ENCODE measurements around a stretch of chr11.

DNA sequence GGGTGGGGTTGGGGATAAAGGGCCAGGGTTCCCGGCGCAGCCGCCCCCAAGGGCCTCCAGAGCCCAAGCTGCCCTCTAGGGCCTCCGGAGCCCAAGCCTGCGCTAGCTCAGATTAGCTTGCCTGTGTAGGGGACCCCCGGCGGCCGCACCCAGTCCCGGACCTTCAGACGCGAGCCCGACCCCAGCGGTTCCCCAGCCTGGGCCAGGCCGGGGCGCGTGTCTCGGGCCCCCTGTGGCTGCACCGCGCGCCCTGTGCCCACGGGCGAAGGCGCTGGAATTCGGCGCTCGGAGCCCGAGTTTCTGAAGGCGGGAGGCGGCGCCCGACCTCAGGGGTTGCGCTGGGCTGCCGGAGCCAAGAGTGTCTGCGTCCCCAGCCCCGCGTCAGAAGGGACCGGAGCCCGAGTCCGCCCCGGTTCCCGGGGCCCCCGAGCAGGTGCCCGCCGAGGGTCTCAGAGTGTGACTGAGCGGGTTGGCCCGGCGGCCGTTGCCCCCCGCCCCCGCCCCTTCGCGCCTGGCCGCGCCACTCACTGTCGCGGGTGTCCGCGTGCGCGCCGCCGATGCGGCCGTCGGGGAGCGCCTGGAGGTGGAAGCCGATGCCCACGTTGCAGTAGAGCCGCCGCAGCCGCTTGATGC, 808 bp downstream of the FGF4 start:
- PRO-cap, 2 experiments: no peak in any of the 2 experiments

DNA sequence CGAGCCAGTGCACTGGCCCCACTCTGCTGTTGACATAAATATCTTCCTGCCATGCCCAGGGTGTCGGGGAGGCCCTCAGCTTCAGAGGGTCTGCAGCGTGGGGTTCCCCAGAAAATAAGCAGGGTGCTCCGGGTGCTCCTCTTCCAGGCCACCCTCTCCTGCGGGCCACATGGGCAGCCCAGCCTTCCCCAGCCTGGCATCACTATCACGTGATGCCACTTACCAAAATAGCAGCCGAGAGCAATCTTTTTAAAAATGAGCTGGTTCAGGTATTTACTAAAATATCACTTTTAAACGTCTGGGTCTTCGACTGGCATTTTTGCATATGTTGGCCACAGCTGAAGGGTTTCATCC, 94.7 kb upstream of the ANO1 start:
- PRO-cap, 2 experiments: no peak in any of the 2 experiments

DNA sequence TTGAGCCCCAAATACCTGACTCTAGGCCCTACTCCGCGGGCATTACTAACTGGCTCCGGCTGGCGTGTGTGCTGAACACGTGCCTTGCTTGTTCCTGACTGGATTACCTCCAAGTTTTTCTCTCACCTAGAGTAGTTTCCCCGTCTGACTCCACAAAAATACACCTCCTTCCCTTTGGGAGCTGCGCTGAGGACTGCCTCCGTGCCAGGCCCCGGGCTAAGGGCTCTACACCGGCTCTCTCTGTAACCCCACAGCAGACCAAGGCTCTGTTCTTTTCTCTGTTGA, 61.7 kb downstream of the ANO1 start:
- PRO-cap, 2 experiments: no peak in any of the 2 experiments

DNA sequence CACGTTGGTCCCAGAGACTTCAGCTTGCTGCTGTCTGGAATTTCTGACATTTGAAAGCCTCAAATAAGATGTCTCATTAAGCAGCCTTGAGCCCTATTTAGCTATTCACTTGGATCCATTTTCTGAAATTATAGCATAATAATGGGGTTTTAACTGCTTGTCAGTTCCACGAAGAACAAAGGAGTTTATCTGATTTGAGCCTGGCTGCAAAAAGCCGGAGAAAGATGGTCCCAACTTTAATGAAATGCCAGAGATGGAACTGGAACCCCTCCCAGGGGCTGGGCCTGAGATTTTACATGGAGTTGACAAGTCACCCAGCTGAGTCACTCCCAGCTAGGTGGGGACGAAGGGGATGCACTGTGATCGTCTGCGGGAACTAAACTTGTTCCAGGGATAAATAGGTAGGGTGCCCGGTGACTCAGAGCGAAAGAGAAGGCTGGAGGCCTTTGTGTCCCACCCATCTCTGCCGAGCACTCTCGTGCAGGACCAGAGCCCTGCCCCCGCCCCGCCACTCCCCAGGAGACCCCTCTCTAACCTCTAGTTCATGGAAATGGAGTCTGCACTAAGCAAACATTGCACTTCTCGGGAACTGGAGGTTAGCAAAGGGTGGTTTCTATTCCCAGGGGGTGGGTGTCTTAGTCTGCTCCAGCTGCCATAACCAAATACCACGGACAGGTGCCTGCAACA, 60.9 kb upstream of the FADD start:
- PRO-cap, 2 experiments: no peak in any of the 2 experiments

DNA sequence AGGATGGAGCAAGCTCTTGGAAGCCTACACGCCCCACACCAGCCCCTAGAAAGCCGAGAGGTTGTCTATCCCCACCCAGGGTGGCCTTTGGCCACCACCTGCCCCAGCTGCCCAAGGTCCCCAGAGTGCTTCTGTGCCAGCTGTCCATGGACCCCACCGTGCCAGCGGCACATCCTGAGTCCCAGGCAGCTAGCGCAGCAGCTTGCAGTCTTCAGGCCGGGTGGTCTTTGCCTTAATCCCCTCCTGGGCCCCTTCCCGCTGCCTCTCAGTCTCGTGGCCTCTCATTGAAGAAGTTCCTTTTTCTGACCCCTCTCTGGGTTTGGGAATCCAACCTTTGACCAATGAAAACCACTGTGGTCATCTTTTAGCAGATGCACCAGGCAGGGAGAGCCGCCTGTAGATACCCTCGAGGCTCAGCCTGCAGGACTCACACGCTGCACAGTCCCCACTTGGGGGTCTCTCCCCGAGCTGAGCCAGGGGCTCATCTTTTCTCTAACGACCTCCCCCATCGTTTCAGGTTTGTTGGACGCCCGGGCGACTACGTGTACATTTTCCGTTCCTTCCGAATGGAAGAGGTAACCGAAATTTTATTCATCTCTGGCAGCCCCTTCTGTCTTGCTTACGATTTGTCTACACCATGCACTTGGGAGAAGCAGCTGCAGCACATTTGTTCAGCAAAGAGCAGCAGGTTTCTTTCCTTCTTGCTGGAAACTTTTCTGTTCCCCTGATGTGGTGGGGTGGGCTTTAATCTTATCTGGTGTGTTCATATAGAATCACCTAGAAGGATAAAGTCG, 40.1 kb upstream of the FADD start:
- PRO-cap, 2 experiments: no peak in any of the 2 experiments

GRCh38 chr11:70203404-70204188, 500 bp downstream of the FADD start:
- PRO-cap, 2 experiments: peak in 2 of 2 experiments; most common plus-strand start chr11:70204122 (in 2); most common minus-strand start chr11:70203891 (in 2)

DNA sequence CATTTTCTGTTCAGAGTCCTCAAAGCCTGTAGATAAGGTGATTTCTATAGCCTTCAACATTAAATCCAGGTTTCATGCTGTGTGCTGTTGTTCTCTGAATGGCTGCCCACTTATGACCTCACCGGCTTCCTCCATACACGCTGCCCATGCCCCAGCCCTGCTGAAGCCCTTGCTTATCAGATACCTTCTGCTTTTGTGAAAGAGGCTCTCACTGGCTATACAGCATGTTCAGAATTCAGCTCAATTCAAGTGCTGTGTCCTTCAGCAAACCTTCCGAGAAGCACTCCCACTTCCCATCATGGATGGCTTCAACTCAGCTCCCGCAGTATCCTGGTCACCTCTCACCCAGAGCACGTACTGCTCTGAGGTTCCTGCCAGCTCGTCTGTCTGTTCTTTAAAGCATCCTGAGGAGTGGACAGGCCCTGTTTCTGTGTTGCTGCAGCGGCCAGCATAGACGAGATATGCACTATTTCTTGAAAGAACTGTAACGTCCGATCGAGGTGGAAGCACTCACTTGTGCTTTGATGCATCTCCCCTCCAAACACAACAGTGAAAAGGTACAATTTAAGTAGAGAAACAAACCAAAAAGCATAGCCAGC, 49.3 kb downstream of the PPFIA1 start:
- PRO-cap, 2 experiments: no peak in any of the 2 experiments

- PRO-cap, 2 experiments: no peak in any of the 2 experiments
These were observed 54.7 kb upstream of the CTTN start for GRCh38 chr11:70343532-70344079.

DNA sequence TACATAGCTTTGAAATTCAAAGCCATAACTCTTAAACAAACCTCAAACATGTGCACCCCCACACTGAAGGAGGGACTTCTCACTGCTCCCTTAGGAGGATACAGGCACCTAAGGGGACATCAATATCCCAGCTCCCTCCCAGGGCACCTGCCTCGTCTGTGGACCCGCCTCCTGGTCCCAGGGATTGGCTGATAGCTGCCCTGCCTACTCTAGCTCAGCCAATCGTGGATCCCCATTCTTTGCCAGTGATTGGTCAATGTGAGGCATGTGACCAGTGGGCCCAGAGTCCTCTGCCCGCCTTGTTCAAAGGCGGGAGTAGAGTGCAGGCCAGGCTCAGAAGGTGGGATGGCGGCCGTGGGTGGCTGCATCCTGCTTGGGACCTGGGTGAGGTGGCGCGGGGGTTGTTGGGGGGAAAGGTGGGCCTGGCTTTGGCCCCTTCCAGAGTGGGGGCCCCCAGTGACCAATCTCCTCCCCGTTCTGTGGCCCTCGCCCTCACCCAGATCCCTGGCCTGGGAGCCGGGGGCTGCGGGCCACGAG, 64.8 kb downstream of the CTTN start:
- PRO-cap, 2 experiments: no peak in any of the 2 experiments

DNA sequence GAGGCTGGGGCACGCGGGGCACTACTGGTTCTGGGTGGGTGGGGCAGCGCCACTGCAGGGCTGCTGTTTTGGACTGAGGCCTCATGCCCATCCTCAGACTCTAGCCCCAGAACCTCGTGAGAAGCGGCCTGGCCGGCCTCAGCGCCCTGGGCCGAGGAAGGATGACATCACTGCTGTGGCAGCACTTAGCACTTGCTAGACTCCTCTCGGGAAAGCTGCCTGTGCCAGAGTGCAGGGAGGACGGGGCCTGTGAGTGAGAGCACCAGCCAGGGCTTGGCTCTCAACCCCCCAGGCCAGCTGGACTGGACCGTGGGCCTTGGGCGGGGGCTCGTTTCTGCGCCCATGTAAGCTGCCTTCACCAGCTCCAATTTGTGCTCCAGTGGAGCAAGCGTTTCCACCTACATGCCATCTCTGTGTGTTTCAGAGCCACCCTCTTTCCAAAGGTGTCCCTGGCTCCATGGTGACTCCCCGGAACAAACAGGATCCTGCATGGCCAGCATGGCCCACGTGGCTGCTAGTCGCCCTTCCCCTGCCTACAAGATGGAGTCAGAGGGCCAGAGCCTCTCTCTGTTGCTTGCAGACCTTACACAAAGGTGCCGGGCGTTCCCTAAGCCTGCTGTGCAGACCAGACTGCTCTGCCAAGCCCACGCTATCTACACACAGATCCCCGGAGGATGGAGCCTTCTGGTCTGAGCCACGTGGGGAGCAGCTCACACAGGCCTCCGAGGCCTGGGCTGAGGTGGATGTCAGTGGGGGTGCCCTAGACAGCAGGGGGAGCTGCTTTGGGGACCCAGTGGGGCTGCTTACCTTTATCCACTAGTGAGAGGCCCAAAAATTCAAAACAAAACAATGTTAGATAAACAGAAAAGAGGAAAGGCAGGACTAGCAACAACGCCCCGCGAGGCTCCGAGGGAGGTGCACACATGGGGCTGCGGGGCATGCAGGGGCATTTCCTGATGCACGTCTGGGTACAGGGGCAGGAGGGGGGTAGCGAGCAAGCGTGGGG, 103.1 kb downstream of the CTTN start:
- PRO-cap, 2 experiments: no peak in any of the 2 experiments

GRCh38 chr11:70628768-70629601, 230.7 kb downstream of the CTTN start:
- PRO-cap, 2 experiments: no peak in any of the 2 experiments

- PRO-cap, 2 experiments: no peak in any of the 2 experiments
These were observed 389.9 kb downstream of the CTTN start for GRCh38 chr11:70788216-70788717.

DNA sequence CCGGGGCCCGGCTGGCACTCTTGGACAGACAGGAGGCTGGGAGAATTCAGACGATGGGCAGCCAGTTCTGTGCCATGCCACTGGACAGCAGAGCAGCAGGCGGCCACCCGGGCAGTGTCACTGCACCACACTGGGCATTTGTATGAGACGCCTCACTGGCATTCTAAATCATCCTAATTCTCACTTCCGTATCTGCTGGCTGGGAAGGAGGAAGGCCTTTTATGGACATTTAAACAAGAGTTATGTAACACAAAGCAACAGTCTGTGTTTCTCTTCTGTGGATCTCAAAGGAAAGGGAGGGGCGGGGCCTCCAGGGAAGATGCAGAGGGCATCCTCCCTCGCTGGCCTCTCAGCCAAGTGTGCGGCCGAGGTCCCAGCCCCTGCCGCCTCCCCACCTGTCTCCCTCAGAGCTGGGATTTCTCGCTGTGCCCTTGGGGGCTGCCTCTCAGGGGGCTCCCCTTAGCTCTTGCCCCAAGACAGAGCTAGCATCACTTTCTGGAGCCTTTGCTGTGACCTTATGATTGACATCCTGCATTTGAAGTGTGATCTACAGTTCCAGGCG, 350.2 kb downstream of the SHANK2 start:
- PRO-cap, 2 experiments: no peak in any of the 2 experiments

GRCh38 chr11:70908134-70908714, 344.2 kb downstream of the SHANK2 start:
- PRO-cap, 2 experiments: no peak in any of the 2 experiments

DNA sequence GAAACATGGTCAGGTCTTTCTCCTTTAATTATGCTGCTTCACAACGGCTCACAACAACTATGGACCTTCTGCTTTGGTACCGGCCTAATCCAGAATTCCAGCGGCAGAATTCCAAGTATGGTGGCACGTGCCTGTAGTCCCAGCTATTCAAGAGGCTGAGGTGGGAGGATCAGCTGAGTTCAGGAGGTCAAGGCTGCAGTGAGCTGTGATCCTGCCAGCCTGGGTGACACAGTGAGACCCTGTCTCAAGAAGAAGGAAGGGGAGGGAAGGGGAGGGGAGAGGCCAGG, 145.9 kb downstream of the SHANK2 start:
- PRO-cap, 2 experiments: no peak in any of the 2 experiments

DNA sequence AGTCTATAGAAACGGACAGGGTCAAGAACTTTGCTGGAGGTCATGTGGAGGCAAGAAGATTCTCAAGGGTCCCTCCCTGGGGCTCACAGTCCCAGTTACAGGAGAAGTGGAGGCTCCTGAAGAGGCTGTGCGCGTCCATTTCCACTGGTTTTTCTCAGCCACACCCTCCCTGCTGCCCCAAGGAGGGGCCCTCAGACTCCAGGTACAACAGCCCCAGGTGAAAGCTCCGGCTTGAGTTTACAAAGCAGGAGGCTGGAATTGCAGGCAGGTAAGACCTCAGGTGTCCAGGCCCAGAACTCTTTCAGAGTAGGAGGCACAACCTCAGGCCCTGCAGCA, 3.1 kb downstream of the SHANK2 start:
- PRO-cap, 2 experiments: no peak in any of the 2 experiments

DNA sequence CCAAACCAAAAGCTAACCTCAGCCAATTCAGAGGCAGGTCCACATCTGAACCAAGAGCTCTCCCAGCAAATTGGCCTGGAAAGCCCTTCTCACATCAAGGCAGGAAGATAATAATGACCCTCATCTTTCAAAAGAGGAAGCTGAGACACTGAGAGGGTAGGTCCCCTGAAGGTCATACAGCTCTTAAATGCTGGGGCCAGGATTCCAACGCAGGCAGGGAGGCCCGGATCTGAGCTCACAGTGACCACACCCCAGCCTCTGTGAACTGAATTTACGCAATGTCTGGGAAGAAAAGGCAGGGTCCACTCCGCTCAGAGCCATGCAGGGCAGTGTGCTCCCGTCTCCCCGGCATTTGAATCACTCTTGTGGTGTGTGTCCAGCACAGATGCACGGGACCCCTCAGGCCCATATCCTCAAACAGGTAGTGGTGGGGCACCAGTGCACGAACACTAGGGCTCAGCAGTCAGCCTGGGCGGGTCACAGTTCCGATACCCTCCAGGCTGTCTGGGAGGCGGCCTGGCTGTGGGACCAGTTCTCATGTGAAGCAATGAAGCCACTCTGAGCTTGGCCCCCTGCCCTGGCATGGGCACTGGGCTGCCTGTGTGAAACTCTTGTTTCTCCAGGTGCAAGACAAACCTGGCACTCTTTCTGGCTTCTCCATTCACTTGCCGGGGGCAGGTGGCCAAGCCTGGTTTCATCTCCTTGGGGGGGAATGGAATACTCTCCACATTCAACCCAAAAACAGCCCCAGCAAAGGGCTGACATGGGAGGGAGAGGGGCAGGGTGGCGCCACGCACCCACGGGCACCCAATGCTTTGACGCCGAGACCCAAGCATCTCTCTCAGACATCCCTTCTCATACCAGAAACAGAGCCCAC, 14.5 kb downstream of the DHCR7 start:
- PRO-cap, 2 experiments: no peak in any of the 2 experiments

GRCh38 chr11:71434337-71434634, 13.9 kb downstream of the DHCR7 start:
- PRO-cap, 2 experiments: no peak in any of the 2 experiments

- PRO-cap, 2 experiments: no peak in any of the 2 experiments
These were observed 1.6 kb downstream of the NADSYN1 start for GRCh38 chr11:71454628-71455070.

DNA sequence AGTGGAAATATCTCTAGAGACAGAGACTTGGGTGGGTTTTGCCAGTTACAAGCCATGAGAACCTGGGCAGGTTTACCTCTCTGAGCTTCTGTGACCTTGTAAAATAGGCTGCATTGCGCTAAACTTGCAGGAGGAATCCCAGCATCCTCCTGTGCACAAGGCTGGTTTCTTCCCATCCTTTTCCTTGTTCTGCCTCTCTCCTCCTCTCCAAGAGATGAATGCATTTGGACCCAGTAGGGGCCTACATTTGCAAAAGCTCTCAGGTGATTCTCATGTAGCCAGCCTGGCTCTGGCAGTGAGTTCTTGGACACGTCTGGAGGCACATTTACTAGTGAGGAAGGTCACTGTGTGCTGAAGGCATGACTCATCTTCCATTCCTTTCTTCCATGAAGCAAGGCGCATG, 73.7 kb upstream of the KRTAP5-11 start:
- PRO-cap, 2 experiments: no peak in any of the 2 experiments